ENCODE data around the genes DDR1, MUC22, C6orf15 and LTB.

- PRO-cap = no peak
Measured at GRCh38 chr6:30882396-30883557, 1.5 kb upstream of the DDR1 start.

GRCh38 chr6:30883655-30884743 lies at the start of gene DDR1:
DDR1 (plus strand) TSS chr6:30884519.
- PRO-cap = no peak

DNA sequence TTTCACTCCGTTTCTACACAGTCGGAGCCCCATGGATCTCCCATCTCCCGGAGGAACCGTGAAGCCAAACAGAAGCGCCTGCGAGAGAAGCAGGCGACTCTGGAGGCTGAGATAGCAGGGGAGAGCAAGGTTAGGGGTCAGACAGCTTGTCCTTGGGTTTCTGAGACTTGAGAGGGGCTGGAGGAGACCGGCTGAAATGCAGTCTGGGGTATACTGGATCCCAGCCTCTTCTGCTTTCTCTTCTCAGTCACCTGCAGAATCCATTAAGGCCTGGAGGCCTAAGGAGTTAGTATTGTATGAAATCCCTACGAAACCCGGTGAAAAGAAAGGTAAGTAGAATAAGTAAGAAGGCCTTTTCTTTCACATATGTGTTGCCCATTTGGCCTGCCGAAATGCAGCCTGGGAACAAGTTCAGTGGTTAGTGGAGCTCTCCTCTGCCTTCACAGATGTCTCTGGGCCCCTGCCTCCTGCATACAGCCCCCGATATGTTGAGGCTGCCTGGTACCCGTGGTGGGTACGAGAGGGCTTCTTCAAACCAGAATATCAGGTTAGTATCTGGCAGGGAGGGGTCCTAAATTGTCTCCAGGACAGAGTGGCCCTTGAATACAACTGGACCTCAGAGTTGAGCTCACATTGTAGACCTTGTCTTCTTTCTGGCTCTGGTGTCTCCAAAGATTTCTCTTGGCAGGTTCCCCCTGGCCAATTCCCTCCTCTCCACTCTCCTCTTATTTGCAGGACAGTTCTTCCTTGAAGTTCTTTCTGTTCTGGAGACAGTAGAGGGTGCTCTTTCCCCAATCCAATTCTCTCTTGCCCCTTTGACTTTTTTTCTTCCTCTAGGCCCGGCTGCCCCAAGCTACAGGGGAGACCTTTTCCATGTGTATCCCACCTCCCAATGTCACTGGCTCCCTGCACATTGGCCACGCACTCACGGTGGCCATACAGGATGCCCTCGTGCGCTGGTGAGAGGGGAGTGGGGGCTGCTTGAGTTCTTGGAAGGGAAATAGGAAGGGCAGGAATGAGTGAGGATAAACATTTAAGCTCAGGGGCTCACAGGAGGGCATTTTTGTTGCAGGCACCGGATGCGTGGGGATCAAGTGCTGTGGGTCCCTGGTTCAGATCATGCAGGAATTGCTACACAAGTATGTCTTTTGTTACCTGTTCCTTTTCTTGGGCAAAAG lies 1.3 kb downstream of the VARS2 start:
- PRO-cap = no peak

DNA sequence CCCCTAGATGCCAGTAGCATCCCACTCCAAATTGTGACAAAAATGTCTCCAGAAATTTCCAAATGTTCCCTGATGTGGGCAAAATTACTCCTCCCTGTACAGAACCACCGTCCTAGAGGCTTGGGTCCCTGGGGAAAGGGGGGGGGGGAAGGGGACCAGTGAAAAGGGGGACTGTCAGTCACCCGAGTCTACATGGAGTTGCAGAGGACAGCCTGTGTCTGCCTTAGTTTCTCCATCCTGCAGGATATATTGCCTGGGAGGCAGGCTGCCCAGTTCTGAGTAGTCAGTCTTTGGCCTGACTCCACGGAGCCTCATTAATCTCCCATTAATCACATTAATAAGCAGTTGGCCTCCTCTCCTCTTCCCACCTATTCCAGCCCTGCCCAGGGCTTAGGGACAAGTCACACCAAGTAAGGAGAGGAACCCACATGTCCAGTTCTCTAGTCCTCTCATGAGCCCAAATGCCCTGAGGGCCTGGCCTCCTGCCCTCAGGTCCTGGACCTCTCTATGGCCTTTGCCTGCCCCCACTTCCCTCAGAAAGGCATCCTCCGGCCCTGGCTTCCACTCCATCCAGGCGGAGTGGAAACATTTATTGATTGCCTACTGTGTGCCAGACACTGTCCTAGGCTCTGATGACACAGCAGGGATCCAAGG lies 1.3 kb upstream of the MUCL3 start:
- PRO-cap = no peak

DNA sequence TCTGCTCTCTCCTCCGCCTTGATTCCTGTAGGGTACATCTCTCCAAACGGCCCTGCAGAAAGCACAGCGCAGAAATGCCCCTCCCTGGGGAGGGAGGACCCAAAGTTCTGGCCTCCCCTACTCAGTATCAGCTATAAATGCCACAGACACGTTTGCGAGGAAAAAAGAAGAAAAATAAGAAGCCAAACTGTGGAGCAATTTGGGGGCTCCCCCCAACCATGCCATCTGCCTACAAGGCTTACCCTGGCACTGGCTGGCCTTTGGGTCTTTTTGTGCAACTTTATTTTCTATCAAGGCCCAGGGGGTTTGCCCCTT lies at the start of gene MUC22:
TSS of gene MUC22 (plus strand) at position 161 of the 315 bp plus-strand sequence.
- PRO-cap = no peak

DNA sequence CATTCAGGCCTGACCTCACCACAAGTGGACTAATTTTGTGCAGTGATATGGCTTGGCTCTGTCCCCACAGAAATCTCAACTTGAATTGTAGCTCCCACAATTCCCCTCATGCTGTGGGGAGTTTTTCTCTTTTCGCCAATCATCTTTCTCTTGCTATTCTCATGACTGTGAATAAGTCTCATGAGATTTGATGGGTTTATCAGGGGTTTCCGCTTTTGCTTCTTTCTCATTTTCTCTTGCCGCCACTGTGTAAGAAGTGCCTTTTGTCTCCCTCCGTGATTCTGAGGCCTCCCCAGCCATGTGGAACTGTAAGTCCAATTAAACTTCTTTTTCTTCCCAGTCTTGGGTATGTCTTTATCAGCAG lies 42.9 kb downstream of the MUC22 start:
- PRO-cap = no peak

DNA sequence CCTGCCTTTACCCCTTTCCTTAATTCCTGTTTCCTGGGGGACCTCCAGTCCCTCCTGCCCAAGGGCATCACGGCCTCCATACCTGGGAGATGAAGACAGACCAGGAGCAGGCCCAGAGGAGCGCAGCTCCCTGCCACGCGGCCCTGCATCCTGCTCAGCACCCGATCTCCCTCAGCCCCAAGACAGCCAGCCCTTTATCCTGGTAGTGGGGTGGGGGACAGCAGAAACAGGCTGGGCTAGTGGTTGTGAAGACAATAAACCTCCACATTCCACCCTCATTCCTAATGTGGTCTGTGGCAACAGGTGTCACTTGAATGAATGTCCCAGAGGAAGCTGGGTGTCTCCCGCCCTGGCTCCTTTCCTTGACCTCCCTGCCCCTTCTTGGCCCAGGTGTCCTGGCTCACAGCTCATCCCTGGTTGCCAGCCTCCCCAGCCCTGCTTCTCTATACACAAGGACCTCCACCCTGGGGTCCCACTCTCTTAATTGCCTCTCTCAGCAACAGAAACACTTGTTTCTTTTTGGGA lies at the start of gene C6orf15:
TSS of gene C6orf15 (minus strand) at position 169 of the 525 bp plus-strand sequence.
- PRO-cap = no peak

DNA sequence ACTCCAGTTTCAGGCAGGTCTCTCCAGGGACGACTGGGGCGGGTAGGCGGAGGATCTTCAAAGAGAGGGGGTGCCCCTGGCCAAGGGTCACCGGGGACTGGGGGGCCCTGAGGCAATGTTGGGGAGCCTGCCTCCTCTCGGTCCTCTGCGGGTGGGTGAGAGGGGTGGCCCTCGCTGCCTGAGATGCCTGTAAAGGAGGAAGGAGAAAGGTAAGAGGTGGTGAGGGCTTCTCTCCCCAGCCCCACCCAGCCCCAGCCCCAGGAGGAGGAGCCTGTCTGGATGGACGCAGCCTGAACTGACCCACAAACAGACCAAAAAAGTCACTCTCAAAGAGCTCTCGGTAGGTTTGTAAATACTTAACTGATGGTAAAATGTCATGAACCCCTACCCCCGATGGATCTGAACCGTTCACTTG lies 739 bp downstream of the PSORS1C2 start:
- PRO-cap = no peak

DNA sequence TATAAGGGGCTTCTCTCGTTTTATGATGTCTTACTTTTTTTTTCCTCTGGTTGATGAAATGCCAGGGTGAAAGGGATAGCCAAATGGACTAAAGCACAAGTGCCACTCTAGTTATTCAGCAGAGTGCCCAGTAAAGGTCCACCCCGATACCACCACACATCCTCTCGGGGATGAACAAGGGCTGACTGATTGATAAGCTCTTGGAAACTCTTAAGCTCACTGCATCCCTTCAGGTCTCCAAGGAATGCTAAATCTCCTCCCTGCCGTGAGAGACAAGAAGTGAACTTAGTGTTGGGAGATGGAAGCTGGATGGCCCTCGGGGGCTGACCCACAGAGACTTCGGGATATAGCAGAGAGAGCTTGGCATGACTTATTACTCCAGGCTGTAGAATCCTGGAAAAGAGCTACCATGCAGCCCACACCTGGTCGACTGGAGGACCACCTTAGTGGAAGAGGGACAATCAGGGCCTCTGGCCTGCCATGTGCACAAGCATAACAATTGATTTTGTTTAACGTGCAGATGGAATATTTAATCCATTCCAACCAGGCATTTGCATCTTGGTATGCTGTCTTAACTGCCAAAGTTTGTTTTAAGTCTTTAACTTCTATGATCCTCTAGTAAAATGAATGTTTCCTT lies 13.5 kb upstream of the POU5F1 start:
- PRO-cap = no peak

- PRO-cap = no peak
Measured at GRCh38 chr6:31185300-31185575, 14.8 kb upstream of the POU5F1 start.

DNA sequence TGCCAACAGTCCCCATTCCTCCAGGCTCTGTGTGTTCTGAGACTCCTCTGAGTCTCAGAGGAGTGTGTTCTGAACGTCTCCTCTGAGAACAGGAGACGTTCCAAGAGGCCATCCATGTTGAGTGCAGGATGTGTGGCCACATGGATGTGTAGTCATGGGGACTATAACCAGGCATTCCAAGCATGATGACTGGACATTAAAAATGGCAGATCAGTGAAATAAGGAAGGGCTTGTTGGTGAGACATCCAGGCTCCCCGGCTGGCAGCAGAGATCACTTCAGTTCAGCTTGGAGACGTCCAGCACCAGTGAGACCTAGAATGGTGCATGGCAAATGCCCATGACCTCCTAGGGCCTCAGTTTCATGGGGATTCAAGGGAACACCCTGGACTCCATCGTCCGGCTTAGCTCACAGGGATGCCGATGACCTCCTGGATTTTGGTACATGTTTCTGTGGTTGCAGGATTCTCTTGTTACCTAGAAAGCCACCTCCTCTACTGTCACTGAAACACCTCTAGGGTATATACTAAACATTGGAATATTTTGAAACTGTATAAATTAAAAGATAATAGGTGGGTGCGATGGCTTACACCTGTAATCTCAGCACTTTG lies 34.4 kb upstream of the POU5F1 start:
- PRO-cap = no peak

- PRO-cap = no peak
Measured at GRCh38 chr6:31379575-31380322, 22.8 kb upstream of the HLA-B start.

DNA sequence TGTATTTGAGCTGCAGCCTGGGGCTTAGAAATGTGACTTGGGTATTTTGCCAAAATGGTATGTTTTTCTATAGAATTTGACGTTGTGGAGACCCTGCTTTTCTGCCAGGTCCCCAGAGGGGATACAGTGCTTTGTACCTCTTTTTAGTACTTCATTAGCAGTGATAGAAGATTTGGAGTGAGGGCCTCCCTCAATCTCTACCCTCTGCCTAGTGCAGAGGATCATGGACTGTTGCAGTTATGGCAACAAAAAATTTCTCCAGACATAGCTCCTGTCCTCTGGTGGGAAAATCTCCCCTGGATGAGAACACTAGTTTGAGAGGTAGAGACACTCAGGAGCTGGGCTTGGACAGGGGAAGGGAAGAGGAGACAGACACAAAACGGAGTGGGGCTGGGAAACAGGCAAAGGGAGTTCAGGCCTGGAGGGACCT lies 18.1 kb downstream of the MICA start:
- PRO-cap = no peak

GRCh38 chr6:31469892-31470884 lies 27.8 kb upstream of the MICB start:
- PRO-cap = no peak

- PRO-cap = no peak
Measured at GRCh38 chr6:31528183-31528736, 502 bp upstream of the MCCD1 start.

DNA sequence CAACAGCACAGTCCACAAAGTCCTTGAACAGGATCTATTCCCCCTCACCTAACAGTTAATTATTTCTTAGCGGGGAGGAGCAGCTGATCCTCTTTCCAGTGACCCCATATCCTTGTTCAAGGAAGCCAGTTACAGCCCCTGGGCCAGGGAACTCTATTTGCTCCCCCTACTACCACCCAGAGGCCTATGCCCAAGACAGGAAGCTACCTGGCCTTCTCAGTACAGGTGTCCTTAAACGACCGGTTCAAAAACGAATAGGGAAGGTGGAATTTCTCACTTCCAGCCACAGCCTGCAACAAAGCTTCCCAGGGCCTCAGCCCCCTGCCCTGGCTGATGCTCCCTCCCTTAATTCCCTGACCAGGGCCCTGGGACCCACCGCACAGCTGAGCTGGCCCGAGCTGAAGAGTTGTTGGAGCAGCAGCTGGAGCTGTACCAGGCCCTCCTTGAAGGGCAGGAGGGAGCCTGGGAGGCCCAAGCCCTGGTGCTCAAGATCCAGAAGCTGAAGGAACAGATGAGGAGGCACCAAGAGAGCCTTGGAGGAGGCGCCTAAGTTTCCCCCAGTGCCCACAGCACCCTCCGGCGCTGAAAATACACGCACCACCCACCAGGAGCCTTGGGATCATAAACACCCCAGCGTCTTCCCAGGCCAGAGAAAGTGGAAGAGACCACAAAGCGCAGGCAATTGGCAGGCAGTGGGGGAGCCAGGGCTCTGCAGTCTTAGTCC lies 786 bp downstream of the MCCD1 start:
- PRO-cap = no peak

DNA sequence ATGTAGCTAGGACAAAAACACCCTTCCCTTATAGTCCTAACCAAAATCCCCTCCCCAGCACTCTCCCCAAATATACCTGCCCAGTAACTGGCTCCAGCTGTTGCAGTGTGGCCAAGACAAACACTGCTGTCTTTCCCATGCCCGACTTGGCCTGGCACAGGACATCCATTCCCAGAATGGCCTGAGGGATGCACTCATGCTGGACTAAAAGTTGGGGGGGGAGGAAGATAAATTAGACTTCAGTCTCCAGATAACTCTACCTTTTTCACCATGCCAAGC lies 2.8 kb downstream of the DDX39B start:
- PRO-cap = no peak

GRCh38 chr6:31580536-31581204 lies 1.6 kb downstream of the LTB start:
- PRO-cap = bidirectional peak, plus-strand start at chr6:31581116, minus-strand start at chr6:31580924

DNA sequence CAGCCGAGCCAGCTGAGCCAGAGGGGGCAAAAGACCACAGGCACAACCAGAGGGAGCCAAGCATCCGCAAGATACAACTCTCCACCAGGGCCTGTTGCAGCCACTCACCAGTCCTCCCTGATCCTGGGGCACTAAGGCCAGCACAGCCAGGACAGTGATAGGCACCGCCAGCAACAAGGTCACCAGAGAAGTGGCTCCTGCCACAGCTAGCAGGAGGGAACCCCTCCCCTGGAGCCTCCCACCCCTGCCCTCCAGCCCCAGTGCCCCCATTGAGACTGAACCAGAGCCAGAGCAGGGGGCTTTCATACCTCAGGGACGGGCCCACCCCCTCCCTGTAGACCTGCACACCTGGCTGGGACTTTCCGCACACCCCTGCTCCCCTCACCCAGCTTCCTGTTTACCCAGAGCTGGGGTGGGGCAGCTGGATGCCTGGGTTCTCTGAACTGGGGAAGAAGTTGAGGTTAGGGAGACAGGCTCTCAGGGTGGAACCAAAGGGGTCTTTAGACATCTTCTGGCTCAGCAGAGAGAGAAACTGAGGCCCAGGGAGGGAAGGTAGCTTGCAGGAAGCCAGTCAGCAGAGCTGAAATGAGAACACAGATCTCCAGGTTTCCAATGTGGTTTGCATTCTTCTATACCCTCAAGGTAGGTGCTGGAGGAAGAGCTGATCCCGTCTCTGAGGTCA lies at the start of gene LTB:
TSS of gene LTB (minus strand) at position 277 of the 682 bp plus-strand sequence.
- PRO-cap = no peak

GRCh38 chr6:31585432-31585919 lies 601 bp upstream of the LST1 start:
- PRO-cap = no peak